OVCAR3 (cell line): ENCODE measurements around the gene DUSP29.

GRCh38 chr10:75007631-75008340 lies 65.7 kb downstream of the DUSP29 start:
- RRBS: no CpG with 5 or more reads among the region's 5 CpGs

- RRBS: no CpG with 5 or more reads among the region's 7 CpGs
These were observed 39.4 kb downstream of the DUSP29 start for GRCh38 chr10:75034047-75034507.

DNA sequence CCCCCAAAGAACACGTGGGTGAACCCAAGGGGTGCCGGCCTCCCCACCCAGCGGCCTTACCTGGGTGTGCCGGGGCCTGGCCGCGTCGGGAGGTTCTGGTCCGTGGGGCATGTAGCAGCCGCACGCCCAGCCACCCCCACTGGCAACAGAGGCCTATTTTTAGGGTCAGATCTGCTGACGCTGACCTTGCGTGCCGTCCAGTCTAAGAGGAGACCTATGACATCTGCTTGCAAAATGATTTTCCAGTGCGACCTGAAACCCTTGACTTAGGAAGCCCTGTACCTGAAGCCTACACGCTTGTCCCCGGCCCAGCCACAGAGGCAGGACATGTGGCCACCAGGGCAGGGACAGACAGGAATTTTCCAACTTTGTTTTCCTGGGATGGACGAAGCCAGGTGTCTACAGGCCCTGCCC lies at the start of gene DUSP29:
Gene DUSP29, minus strand, starts transcription at position 134 of the 414 bp plus-strand sequence.
- RRBS: no CpG with 5 or more reads among the region's 17 CpGs

GRCh38 chr10:75101759-75102306 lies 2.5 kb upstream of the DUSP13 start:
- RRBS: no CpG with 5 or more reads among the region's 11 CpGs

- RRBS: no CpG with 5 or more reads among the region's 1 CpG
These were observed 25.4 kb downstream of the SAMD8 start for GRCh38 chr10:75136808-75137277.

GRCh38 chr10:75187964-75188566 lies 22.5 kb upstream of the VDAC2 start:
- RRBS: no CpG with 5 or more reads among the region's 4 CpGs

DNA sequence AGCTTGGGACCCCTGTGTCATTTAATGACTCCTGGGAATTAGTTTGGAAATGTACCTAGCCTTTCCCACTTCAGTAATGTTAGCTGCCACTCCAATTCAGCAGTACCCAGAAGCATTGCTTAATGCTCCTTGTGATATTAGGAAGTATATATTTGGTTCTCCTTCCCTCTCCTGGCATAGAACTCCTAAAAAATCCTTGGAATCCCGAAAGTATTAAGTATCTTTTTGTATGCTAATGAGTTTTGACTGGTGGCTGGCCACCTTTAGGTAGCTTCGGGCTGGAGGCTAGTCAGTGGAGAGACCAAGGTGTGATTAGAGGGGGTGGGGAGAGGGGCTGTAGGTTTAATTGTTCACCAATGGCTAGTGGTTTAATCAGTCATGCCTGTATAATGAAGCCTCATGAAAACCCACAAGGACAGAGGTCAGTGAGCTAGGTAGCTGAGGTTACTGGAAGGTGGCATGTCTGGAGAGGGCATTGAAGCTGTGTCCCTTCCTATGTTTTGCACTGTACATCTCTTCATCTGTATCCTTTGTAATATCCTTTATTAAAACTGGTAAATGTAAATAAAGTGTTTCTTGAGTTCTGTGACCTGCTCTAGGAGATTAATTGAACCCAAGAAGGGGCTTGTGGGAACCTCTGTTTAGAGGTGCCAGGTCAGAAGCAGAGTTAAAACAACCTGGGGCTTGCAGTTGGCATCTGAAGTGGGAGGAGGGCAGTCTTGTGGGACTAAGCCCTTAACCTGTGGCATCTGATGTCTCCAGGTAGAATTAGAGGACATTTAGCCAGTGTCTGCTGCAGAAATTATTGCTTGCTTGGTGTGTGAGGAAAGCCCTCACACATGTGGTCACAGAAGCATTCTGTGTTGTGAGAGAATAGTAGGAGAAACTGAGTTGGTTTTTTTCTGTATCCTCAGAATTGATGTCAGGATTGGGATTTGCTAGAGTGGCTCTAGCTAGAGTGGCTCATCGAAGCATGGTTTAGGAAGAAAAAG lies 12.0 kb downstream of the COMTD1 start:
- RRBS: no CpG with 5 or more reads among the region's 3 CpGs

DNA sequence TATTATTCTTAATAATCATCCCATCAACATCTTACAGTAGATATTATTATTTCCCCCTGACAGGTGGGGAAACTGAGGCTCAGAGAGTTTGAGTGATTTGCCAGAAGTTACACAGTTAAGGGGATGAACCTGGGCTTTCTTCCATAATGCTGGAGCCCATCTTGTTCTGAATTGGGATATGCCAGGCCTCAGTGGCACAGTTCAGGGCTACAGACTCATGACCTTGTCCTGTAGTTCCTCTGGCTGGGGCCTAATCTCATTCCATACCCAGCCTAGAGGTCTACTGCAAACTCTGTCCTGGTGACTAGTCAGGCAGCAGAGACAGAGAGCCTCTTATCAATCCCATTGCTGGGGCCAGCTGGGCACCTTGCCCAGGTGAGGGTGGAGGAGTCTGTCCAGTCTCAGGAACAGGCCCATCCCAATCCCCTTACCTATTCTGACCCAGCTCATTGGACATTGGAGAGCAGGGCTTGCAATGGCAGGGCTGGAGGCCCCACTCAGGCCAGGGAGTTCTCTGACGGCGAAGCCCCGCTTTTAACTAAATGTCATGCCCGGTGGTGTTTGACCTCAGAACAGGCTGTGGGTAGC lies 28.0 kb upstream of the COMTD1 start:
- RRBS: no CpG with 5 or more reads among the region's 4 CpGs

DNA sequence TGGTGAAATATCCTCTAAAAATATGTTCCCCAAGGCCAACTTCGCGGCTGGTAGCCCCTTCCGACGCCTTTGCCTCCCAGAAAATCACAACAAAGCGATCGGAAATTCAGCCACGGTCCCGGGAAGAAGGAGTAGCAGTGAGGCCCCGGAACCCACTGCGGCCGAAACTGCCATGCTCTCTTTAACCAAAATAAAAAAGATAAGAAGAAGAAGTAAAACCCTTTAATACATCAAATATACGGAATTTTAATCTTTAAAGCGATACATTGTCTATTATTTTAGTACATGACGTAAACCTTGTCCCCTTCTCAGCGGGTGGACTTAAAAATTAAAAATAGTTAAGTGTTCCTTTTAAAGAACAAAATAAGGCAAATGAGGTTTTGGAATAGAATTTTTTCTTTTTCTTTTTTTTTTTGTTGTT lies 3.9 kb downstream of the ZNF503 start:
- RRBS: no CpG with 5 or more reads among the region's 15 CpGs

- RRBS: no CpG with 5 or more reads among the region's 6 CpGs
These were observed 49.3 kb downstream of the LRMDA start for GRCh38 chr10:75480357-75481416.

GRCh38 chr10:75522952-75523463 lies 91.6 kb downstream of the LRMDA start:
- RRBS: no CpG with 5 or more reads among the region's 3 CpGs

- RRBS: 87% methylated on average over 6 of the region's 18 CpGs
These were observed 280.7 kb downstream of the LRMDA start for GRCh38 chr10:75712164-75712570.

GRCh38 chr10:76336142-76336860 lies 904.9 kb downstream of the LRMDA start:
- RRBS: no CpG with 5 or more reads among the region's 1 CpG

DNA sequence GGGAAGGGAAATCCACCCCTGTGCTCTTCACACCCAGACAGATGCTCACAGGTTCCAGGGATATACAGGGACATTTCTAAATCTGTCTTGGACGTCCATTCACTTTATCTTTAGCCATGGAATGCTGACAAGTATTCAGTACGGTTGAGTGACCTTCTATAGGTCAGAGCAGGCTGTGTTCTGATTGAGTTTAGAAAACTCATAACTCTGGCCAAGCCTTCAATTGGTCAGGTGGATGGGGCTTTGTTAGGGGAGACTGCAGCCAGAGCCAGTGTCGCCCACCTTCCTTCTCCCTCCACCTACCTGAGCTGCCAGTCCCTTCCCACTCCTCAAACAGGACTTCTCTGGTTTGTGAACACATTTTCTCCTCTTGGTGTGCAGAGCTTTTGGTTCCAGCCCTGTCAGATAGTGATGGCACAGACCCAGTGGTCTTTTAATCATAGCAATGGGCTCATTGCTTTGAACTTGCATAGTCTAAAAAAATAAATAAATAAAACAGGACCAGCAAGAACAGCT lies 1005.3 kb downstream of the LRMDA start:
- RRBS: no CpG with 5 or more reads among the region's 3 CpGs

DNA sequence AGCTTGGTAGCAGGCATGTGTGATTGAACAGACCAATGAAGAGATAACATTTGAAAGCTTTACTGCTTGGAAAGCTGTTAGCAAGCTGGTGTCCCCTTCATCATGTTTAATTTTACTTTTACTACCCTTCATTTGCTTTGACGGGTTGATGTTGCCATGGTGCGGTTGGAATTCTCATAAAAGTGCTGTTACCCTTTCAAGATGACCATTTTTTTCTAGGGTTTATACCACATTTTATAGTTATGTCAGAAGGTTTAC lies 857.6 kb downstream of the KCNMA1 start:
- RRBS: no CpG with 5 or more reads among the region's 2 CpGs

DNA sequence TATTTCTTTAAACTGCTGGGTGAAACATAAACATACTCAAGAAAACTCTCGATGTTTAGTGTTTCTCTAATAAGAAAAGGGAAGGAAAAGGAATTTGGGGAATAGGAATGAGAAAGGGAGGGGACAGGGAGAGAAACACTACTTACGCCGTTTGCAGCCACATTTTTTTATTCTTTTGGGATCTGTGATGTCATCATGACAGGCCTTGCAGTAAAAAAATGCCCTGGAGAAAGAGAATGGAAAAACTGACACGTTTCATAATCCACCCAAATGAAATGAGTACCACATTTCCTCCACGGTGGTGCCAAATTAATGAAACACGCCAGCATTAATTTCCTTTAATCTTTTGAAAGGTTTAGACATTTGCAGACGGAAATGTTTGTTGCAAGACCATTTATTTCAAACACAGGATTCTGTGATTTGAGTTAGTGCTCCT lies 625.8 kb downstream of the KCNMA1 start:
- RRBS: no CpG with 5 or more reads among the region's 7 CpGs

- RRBS: no CpG with 5 or more reads among the region's 10 CpGs
These were observed 564.6 kb downstream of the KCNMA1 start for GRCh38 chr10:77072983-77073480.

- RRBS: no CpG with 5 or more reads among the region's 9 CpGs
These were observed 553.1 kb downstream of the KCNMA1 start for GRCh38 chr10:77084558-77084905.

DNA sequence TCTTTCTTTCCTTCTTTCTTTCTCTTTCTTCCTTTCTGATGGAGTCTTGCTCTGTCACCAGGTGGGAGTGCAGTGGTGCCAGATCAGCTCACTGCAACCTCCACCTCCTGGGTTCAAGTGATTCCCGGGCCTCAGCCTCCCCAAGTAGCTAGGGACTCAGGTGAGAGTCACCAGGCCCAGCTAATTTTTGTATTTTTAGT lies 486.5 kb downstream of the KCNMA1 start:
- RRBS: no CpG with 5 or more reads among the region's 1 CpG